Subcutaneous preadipocyte (primary cell): ENCODE measurements around a stretch of chr6.

DNA sequence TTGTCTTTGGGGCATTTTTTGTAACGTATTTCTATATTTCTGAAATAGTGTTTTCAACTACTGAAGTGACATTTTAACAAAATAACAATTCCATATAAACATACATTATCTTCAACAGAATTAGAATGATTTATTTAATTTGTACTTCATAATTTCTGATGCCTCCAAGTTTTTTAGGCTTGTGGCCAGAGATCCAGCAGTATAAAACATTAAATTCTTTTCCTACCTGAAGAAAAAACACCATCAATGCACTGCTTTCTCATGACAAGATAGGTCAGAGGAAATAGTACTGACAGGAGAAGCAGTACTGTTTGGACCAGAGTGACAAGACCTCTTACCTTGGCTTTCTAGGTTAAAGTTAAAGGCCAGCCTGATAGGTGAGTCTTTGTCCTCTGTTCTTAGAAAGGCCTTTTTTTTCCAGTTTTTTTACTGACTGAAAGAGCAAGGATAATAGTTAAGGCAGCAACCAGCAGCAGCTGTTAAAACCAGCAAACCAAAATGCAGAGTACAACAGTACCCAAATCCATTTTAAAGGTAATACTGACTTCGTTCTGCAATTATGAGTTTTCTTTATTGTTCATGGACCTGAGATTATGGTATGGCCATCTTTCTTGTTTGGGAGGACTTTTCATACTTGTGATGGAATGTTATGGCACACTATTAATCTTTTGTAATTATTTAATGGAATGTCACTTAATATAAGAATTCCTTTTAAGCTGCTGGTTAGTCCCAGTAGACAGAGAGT, 113.9 kb downstream of the STXBP5 start:
- CAGE, long polyA plus RNA: no peak

- CAGE, long polyA plus RNA: no peak
Observed at GRCh38 chr6:147331402-147332817, 127.7 kb downstream of the STXBP5 start.

- CAGE, long polyA plus RNA: no peak
Observed at GRCh38 chr6:147341430-147342516, 137.6 kb downstream of the STXBP5 start.

GRCh38 chr6:147382605-147383383, 125.7 kb upstream of the SAMD5 start:
- CAGE, long polyA plus RNA: no peak

GRCh38 chr6:147392780-147393880, 115.4 kb upstream of the SAMD5 start:
- CAGE, long polyA plus RNA: no peak

DNA sequence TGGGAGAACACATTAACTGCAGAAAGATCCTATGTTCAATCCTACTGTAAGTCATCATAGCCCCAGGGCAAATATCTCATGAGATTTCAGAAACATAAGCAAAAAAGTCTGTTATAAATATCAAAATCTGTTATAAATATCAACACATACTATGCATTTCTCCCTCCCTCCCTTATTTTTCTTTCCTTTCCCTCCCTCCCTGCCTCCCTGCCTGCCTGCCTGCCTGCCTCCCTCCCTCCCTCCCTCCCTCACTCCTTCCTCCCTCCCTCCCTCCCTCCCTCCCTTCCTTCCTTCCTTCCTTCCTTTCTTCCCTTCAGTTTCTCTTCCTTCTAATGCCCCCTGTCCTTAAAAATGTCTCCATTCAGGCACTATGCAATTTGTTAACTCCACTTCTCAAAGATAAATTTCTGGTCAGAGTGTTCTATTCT, 267.2 kb upstream of the SASH1 start:
- CAGE, long polyA plus RNA: no peak

GRCh38 chr6:148525434-148525866, 182.8 kb downstream of the SASH1 start:
- CAGE, long polyA plus RNA: no peak

GRCh38 chr6:148548266-148548827, 198.5 kb upstream of the UST start:
- CAGE, long polyA plus RNA: no peak

GRCh38 chr6:148657046-148657596, 89.7 kb upstream of the UST start:
- CAGE, long polyA plus RNA: no peak

DNA sequence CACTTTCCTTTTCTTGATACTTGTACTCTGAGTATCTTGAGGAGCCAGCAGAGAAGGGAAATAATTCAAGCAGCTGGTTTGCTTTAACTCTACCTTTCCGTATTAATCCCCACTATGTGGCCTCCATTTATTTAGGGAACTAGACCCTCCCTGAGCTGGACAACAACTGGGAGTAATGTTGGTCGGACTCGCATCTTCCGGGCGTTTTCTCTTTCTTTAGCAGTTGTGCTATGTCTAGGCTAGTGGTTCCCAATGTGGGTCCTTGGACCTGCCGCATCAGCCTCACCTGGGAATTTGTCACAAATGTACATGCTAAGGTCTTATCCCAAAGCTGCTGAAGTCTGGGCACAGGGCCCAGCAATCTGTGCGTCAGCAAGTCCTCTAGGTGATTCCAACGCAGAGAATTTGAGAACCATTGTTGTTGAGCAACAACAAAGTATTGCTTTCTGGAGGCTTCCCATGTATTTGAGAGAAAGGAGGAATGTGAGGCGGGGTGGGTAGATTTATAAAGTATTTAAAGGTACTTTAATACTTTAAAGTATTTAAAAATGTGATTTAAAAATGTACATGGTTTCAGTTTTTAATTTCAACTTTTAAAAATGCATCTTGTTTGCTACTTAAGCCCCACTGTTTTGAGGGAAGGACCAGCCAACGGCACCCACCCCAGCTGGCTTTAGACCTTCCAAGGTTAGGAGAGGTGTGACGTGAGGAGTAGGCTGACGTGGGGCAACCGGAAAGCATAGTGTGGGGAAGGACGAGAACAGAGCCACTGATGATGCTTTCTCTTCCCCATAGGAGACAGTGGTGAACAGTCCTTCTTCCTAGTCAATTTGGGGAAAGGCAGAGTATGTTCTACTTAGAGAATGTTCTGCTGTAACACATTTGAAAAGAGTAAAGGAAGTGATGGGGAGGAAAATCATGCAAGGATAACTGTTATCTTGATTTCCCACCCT, 4.1 kb downstream of the UST start:
- CAGE, long polyA plus RNA: no peak

DNA sequence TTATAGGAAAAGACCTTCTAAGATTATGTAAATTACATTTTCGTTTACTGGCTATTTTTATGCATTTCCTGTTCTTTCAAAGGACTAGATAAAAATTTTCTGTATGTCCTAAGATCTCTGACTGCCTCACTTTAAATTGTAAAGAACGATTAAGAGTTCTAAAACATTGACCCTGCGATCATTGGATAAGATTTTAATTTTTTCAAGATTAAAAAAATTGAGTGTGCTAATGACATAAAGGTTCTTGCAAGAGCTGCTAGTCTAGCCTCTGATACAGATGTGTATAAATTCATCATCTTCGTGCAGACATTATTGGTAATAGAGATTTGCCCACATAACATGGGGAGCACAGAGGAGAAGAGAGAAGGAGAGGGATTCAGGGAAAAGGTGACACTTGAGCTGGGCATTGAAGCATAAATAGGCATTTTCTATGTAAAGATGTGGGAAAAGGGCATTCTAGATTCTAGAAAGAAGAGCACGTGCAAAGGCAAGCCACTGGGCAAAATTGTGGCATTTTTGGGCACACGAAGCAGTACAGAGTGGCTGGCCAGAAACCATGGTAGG, 23.1 kb downstream of the UST start:
- CAGE, long polyA plus RNA: no peak

DNA sequence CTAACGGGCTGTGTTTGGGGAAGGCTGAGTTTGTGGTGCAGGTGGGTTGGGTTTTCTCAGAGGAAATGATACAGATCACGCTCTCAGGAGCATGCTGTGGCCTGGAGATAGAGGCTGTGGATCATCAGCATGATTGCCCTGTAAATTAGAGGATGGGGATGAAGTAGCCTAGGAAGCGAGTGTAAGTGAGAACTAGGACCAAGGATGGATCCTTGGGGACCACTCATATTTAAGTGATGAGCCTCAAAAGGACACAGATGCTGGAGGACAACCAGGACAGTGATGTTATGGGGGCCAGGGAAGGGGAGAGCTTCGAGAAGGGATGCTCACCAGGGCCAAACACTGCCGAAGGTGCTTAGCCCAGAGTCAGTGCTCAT, 51.5 kb downstream of the UST start:
- CAGE, long polyA plus RNA: no peak

- CAGE, long polyA plus RNA: no peak
Observed at GRCh38 chr6:148983060-148983909, 236.5 kb downstream of the UST start.

GRCh38 chr6:149032348-149033001, 285.0 kb upstream of the TAB2 start:
- CAGE, long polyA plus RNA: no peak

DNA sequence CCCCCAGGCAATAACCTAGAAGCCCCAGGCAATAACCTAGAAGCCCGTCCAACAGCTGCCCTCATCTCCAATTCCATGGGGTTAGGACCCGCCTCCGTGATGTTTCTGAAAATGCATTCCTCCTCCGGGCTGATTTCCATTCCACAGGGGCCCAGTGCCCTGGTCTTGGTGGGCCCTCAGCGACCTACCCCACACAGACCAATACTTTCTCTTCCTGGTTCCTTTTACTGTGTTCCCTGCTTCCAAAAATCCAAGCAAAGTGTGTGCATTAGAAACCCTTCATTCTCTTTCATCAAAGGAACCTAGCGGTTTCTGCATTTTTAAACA, 257.8 kb upstream of the TAB2 start:
- CAGE, long polyA plus RNA: no peak

DNA sequence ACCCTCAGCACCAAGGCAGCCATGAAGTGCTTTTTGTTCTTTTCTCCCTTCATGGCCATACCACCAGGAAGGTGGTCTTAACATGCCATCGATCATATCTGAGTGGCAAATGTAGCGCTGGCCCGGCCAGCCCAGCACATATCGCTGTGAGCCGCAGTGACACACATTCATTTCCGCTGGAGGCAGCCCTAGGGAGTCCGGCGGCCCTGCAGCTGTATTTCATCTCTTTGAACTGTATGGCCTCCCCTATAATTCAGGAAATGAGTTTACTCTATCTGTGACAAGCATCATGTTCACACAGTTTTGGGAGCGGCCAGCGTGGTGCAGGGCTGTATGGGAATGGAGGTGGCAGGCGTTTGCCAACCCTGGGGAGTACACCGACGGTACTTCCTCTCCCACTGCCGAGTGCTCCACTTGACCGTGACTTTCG, 257.2 kb upstream of the TAB2 start:
- CAGE, long polyA plus RNA: no peak

DNA sequence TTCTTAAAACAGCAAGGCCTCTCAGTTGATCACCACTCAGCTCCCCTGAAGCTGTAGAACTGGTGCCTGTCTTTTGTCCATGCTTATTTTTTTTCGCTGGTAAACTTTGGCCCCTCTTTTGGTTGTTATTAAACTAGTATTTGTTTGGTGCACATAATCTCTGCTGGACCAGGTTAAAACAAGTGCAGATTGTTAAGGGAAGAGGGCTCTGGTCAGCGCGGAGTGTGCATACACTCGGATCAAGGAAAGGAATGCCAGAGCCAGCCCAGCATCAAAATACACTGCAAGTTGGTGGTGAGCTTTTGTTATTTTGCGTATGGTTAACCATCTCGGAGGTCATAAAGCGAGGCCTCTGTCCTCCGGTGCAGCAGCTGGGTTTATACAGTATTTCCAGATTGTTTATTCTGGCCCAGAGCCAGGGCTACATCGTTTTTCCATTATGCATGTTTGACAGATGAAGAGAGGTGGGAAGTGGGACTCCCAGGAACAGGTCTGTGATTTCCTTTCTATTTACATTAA, 256.7 kb upstream of the TAB2 start:
- CAGE, long polyA plus RNA: no peak

DNA sequence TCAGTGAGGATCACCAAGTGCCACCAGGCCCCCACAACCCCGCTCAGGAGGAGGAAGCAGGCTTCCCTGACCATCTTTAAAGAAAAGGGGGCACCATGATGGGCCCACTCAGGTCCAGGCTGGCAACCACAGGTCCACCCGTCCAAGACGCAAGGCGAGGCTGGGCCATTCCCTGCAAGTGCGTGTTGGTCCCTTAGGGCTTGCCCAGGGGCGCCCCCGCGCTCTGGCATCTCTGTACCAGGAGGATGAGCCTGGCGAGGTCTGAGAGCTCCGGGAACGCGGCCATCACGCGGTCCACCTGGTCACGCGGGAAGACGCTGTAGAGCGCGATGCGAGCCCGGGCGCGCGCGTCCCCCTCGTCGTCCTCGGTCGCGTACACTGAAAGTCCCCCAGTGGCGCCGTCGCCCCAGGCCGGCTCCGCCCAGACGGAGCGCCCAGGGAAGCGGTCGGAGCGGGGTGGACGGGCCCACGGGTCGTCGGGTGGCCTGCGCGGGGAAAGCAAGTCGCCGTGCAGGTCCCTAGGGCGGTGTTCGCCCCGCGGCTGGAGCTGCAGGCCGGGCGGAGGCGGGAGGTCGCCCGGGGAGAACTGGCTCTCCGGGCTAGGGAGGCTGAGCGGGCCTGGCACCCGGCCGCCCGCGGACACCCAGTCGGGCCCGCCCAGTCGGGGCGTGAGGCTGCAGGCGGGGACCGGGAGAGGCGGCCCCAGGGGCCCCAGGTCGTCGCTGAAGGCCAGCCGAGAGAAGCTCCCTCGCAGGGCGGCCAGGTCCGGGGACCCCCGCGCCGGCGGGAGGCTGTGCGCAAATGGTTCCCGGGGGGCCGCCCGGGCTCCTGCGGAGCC, 34.1 kb downstream of the ZC3H12D start:
- CAGE, long polyA plus RNA: no peak

DNA sequence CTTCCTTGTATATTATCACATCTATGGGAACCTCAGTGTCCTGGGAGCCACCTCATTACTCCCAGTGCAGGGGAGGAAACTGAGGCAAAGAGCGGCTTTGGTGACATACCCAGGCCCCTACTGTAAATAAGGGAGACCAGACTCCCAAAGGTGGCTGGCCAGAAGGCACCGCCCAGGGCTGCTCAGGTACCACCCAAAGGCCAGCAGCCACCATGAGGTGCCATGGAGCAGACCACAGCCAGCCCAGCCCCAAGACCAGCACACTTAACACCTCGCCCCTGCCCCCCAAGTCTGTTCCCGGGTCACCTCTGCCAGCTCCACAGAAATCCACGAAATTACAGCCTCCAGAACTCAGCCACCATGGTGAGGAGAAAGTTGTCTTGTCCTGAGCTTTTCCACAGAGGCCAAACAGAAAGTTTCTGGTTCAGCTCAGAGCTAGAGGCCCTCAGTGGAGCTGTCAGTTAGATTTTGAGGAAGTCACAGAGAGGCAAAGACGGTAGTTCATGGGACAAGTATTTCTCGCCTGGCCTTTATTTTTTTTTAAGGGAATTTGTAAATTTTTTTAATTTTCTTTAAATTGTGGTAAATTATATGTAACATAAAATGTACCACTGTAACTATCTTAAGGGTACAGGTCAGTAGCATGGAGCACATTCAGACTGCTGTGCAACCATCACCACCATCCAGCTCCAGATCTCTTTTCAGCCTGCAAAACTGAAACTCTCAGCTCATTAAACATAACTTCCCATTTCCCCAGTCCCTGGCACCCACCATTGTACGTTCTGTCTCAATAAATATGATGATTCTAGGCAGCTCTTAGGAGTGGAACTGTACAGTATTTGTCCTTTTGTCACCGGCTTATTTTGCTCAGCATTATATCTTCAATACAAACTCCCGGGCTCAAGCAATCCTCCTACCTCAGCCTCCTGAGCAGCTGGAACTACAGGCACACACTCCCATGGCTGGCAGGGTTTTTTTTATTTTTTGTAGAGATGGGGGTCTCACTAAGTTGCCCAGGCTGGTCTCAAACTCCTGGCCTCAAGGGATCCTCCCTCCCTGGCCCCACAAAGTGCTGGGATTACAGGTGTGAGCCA, 1.7 kb downstream of the ZC3H12D start:
- CAGE, long polyA plus RNA: no peak

GRCh38 chr6:149717094-149717951, 578 bp downstream of the LATS1 start:
- CAGE, long polyA plus RNA: no peak